ENCODE measurements around the genes HPR and DHX38.

DNA sequence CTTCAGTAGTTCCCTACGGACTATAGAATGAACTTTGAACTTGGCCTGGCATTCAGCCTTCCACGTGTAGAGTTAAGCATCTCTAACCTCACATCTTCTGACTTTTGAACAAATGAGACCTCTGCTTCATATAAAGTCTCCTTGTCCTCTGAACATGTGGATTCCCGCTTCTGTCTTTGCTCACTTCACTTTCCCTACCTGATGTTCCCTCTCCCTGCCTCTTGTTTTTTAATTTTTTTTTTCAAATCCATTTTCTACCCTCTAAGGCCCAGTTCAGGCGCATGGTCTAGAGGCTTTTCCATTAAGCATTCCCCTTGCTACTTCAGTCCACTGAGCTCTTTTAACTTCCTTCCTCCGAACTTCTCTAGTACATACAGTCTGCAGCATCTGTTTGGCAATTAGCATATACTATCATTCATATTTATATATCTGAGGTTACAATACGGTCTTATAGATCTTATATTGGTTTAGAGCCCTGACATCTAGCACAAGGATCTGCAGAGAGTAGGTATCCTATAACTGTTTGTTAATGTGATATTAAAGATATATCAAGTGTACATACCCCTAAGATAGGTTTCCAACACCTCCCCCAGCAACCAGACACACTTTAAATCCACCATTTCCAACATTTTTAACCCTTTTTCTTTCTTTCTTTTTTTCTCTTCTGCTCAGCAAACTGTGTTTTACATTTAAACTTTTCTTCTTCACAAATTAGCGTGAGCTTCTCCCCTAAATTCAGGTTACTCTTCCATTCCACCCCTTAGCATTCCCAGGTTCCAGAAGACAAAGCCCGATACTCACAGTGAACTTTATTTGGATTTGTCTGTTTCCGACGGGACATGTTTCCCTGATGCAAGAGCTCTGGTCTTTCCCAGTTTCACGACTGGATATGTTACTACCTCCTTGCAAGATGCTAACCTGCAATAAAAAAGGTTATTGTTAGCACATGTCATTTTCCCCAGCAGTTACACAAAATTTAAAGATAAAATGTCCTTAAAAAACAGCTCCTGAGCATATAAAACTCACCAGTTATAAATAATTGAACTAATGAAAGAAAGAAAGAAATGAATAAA, 4.5 kb downstream of the ZNF821 start:
- RAMPAGE, long total RNA, result no peak
- RRBS, result no CpG with 5 or more reads among the region's 11 CpGs

- RAMPAGE, long total RNA, result no peak
- RRBS, result no CpG with 5 or more reads among the region's 4 CpGs
Observed at GRCh38 chr16:71882775-71883142, 1.2 kb downstream of the ZNF821 start.

DNA sequence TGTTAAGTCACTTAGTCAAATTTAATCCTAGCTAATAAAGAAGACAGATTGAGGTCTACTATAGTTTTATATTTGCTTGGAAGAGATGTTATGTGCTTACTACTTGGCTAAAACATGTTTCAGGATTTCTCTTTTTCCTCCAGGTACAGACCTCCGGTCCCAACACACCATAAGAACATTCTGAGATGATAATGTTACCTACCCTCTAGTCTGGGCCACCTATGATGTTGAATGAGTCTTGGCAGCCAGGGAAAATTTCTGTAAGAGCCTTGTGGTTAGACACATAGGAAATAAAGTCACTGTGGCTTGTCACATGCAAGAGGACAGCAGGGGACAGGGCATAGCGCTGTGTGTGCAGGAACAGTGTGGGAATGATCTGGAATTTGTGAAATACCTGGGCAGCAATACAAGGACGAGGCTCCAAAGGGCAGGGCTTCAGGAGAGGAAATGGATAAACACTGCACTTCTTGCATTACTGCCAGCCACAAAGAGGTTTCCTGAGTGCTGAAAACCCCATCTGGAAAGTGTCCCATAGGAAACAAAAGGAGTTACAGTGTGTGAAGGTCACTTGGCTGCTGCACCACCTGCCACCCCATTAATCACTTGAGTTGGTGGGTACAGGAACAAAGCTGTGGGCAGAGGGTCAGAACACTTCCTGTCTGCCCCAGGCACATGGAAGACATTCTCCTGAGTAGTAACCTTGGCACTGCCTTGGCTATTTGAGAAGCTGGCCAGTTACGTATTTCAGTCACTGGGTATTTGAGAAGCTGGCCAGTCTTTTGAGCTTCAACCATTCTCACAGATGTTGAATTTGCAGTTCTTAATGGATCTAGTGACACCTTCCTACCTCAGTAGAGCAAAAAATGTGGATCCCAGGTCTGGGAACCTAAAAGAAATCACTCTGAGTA, 12.1 kb upstream of the HP start:
- RAMPAGE, long total RNA, result no peak
- RRBS, result no CpG with 5 or more reads among the region's 4 CpGs

- RAMPAGE, long total RNA, result no peak
- RRBS, result no CpG with 5 or more reads among the region's 4 CpGs
Observed at GRCh38 chr16:72044564-72045369, 9.5 kb upstream of the HP start.

DNA sequence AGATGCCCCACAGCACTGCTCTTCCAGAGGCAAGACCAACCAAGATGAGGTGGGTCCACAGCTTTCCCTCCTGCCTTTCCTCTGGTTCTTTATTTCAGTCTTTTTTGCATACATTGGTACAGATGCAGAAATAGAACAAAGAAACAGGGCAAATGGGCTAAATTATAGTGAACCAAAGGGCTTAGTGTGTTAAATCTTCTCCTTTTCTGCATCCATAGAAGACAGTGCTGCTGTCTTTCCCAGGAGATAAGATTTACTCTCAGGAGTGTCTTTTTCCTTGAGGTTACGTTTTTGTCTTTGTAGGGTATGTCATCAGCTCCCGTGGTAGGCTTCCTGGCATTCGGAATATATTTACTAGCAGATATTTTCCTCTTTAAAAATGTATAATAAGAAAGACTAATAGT, at the start of gene HPR:
HPR (plus strand) TSS at position 15 of the 404 bp plus-strand sequence.
- RAMPAGE, long total RNA, result no peak
- RRBS, result no CpG with 5 or more reads among the region's 3 CpGs

DNA sequence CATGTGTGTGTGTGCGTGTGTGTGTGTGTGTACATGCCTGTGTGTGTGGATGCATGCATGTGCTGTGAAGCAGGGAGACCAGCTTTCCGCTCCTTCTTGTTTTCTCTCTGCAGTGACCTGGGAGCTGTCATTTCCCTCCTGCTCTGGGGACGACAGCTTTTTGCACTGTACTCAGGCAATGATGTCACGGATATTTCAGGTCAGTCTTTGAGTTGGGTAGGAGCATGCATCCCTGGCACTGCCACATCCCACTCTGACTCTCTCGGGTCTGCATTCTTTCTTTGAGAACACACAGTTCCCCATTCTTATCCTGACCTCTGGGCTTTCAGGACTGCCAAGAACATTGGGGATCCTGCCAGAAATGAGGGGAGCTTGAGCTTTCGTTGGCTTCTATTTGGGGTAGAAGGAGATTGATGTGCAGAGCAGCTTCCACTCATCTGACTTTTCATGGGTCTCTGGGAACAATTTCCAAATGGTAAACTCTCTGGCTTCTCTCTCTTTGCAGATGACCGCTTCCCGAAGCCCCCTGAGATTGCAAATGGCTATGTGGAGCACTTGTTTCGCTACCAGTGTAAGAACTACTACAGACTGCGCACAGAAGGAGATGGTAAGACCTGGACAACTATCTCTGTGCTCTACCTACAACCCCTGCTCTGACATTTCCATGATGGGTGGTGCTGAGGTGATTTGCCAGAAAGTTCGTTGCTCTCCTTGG, 10.9 kb downstream of the HPR start:
- RAMPAGE, long total RNA, result no peak
- RRBS, result no CpG with 5 or more reads among the region's 11 CpGs

GRCh38 chr16:72093730-72094931, at the start of gene DHX38:
DHX38 (plus strand) TSS chr16:72093847.
- RAMPAGE, long total RNA, result start-site peak on the plus strand at chr16:72093797-72093934, 164 and 394 reads in 2 replicates
- RRBS, result no CpG with 5 or more reads among the region's 38 CpGs

DNA sequence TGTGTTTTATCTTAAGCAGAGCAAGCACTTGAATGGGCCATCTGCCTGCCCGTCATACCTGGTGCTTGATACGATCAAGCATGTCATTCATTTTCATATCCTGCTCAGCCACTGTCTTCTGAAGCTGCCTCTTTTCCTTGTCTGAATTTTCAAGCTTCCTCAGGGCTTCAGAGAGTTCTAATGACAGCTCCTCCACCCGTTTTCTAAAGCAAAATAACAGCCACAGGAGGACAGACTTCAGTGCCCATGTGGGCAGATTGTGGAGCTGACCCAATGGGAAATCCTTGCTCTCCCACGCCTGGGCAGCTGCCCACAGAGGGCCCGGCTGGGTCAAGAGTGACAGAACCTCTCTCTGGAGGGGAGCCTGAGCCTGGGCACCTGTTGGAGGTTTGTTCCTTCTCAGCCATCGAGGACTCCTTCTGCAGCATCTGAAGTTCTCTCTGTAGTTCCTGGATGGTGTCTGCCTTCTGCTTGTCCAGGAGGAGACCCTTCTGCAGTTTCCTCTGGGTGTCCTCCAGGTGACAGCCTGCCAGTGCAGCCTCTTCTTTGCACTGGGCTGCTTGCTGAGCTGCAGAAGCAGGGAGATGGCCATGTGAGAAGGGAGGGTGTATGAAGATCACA, 36.6 kb downstream of the DHX38 start:
- RAMPAGE, long total RNA, result no peak
- RRBS, result no CpG with 5 or more reads among the region's 6 CpGs

- RAMPAGE, long total RNA, result no peak
- RRBS, result no CpG with 5 or more reads among the region's 3 CpGs
Observed at GRCh38 chr16:72850590-72850879, 197.4 kb downstream of the ZFHX3 start.

GRCh38 chr16:72853433-72854024, 194.4 kb downstream of the ZFHX3 start:
- RAMPAGE, long total RNA, result no peak
- RRBS, result no CpG with 5 or more reads among the region's 4 CpGs

GRCh38 chr16:72931624-72932218, 116.2 kb downstream of the ZFHX3 start:
- RAMPAGE, long total RNA, result no peak
- RRBS, result no CpG with 5 or more reads among the region's 9 CpGs

GRCh38 chr16:72974187-72974874, 73.6 kb downstream of the ZFHX3 start:
- RAMPAGE, long total RNA, result no peak
- RRBS, result no CpG with 5 or more reads among the region's 17 CpGs

GRCh38 chr16:72996327-72996975, 51.5 kb downstream of the ZFHX3 start:
- RAMPAGE, long total RNA, result no peak
- RRBS, result no CpG with 5 or more reads among the region's 6 CpGs

GRCh38 chr16:73027577-73028011, 20.3 kb downstream of the ZFHX3 start:
- RAMPAGE, long total RNA, result no peak
- RRBS, result 48% methylated on average over 4 of the region's 7 CpGs

- RAMPAGE, long total RNA, result no peak
- RRBS, result no CpG with 5 or more reads among the region's 5 CpGs
Observed at GRCh38 chr16:73046616-73047148, 1.2 kb downstream of the ZFHX3 start.

DNA sequence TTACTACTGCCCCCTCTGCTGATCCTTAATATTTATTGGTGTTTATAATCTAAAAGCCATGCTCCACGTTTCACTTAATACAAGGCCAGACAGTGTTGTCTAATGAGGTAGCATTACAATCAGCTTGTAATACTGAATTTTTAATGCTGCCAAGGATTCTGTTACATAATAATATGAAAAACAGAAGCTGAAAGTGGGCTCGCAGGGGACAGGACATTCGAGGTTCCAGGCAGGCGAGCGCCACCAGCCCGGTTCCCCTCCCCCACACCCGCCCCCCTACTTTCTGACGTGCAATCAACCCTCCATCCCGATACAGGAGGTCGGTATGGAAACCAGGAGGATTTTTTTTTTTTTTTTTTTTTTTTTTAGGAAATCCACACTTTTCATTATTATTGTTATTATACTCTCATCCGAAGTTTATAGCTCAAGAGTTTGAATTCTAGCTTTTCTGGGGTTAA, 6.2 kb upstream of the ZFHX3 start:
- RAMPAGE, long total RNA, result no peak
- RRBS, result no CpG with 5 or more reads among the region's 11 CpGs

DNA sequence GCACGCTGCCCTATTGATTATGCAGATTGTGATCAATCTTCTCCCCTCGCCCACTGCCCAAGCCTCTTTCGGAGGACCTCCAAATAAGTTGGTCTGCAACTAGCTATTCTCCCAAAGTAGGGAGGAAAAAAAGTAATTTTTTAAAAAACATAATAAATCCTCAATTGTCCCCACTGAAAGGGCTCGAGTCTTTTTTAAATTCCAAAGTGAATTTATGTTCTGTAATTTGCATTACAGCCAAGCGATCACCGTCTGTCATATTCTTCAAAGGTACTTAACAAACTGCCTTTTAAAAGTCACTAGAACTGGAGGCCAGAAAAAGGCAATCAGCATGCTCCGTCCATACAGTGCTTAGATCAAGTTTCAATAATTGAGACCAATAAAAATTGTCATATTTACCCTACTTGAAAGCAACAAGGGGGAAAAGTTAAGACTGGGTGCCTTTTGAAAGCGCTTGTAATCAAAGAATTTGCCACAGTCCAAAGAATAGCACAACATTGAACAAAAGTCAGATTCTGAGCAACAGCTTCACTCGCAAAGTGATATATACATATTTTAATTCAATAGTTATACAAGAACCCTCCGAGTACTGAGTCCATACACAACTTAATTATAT, 8.9 kb upstream of the ZFHX3 start:
- RAMPAGE, long total RNA, result no peak
- RRBS, result no CpG with 5 or more reads among the region's 10 CpGs

DNA sequence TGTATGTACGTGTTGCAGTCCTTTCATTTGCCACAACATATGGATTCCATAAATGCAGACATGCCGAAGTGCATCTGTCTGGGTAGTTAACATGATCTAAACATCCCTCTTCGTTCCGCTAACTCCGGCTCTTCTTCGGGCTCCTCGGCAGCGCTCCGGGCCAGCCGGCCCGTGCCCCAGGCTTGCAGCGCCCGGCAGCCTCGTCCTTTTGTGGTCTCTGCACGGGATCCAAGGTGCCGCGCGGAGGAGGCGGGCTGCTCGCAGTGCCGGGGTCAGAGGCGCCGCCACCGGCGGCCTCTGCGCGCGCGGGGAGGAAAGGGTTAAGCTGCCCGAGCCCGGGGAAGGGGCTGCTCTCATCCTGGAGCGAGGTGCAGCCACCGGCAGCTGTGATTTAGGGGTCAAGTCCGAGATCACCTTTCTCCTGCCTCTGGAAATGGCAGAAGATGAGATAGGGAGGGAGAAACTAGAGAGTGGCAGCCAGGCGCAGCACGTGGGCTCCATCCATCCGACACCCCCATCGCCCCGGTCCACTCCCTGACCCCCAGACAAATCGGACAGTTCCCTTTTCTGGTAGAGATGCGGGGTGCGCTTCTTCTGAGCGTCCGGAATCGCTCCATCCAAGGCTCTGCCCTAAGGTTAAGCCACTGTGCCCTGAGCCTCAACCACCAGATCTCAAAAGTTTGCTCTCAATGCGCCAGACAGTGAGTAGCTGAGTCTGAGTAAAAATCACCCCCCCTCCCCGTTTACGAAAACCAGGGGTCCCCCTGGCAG, 15.1 kb upstream of the ZFHX3 start:
- RAMPAGE, long total RNA, result no peak
- RRBS, result 20% methylated on average over 23 of the region's 48 CpGs

DNA sequence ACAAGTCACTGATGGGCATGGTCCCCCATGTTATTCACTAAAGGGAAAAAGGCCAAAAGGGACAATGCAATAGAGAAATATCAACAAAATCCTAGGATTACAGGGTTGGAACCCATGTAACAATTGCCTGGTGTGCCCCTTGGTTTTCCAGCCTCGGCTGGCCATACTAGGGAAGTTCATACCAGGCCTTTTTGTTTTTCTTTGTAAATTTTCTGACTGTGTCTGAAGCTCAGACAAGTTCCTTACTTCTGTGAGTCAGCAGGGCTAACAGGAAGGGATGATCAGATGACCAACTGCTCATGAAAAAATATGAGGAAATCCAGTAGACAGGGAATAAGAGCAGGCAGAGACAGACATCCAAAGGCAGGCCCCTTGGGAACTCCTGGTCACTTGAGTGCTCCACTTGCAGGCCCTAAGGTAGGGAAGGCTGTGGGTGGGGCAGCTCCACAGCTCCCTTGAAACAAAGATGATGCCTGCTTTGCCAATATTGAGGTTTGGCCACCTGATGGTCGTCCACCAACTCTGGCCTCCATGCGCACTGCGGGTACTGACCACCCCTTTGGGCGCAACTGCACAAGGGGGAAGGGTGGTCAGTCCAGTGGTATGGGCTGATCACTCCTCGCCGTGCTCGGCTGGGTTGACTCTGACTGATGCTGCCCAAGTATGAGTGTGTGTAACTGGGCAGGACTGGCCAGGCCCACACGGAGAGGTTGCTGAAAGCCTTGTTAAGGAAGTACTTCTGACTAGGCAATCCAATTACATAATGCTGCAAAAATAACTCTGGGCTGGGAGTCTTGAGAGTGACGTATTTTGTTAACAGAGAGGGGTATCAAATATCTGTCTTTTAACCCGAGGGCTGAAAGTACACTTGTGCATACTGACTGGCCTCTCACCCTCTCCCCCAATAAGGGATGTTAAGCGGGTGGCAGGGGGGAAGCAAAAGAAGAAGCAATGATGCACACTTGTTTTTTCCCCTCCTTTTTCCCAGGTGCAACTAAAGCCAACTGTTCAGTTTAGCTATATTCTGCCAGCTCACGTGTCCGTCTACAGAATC, 20.8 kb upstream of the ZFHX3 start:
- RAMPAGE, long total RNA, result no peak
- RRBS, result no CpG with 5 or more reads among the region's 14 CpGs

DNA sequence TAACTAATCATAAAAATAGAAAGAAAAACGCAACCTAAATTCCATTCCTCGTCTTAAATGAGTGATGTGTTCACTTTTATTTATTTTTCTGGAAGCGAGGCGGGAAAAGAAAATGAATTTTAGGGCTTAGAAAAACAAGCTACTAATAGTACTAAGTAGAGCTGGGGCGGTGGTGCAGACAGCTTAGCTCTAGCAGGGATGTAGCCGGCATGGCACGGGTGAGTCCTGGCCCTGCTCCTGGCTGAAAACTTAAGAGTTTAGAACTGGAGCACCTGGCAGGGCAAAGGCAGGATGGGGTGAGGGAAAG, 45.8 kb upstream of the ZFHX3 start:
- RAMPAGE, long total RNA, result no peak
- RRBS, result no CpG with 5 or more reads among the region's 7 CpGs

Data from epithelial cell of alveolus of lung (primary cell).